Liver (tissue), 9 donors: ENCODE results near the genes KALRN and HEG1.

DNA sequence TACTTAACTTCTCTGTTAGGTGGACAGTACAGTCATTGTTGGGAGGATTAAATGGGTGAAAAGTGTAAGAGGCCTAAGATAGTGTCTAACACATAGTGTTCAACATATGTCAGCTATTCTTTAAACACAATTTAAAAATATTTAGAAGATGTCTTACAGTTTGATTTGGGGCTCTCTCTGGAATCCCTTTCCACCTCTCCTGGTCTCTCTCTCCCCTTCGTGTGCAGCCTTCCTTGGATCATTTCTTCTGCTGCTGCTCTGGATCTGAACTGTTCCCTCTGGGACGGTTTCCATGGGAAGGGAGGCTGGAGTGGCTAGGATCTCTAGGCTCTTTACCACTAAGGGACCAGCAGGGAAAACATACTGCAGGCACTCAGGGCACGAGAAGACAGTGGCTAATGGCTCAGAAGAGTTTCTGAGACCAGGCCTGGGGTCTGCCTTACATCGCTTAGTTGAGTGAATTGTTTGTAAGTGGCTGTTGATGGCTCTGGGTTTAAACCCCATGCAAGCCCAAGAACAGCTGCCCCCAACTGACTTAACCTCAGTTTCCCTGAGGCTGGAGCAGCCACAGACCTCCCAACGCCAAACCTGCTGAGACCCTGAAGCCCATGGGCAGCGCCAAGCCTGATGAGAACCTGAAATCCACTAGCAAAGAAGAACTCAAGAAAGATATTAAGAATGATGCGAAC, 112.9 kb upstream of the HACD2 start:
- PRO-cap, 5 experiments: no peak in any of the 5 experiments
- RAMPAGE, long total RNA, 2 experiments: no peak in any of the 2 experiments
- RRBS: no CpG with 5 or more reads among the region's 7 CpGs

DNA sequence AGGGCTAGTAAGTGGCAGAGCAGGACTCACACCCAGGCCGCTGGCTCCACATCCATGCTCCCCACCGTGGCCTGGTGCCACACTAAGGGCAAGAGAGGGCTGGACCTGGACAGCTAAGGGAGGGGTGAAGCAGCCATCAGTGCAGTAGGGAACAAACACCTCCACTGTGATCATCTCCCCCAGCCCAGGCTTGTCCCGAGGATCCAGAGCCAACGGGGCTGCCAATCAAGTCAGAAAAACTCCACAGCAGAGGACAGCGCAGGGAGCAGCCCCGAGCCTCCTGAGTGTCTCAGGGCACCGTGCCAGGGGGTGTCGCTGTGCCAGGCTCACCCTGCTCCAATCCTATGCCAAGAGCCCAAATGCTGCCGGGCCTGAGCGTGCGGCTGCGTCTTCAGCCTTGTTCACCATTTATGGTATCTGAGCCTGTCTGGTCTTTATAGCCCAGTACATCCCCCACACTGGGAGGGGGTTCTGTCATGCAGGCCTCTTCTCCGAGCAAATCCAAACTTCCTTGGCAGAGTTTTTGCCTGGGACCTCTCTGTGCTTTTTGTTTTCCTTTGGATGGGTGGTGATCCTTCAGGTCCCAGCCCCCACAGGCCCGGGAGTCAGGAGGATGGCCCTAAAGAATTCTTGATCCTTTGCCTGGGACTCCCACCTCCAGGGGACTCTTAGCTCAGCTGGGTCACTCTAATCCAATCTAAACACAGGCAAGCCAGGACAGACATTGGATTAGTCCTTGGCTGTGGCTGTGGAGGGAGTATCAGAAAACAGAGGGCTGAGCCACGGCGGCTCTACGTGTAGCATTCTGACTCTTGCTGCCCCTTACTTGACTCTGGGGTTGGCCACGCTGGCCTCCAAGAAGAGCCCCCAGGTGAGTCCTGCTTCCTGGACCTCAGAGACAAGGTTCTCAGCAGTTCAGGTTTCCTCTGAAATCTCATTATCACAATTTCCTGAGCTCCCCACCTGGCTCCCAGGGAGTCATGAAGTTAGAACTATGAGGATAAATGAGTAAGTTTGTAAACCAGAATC, 135.1 kb upstream of the HACD2 start:
- PRO-cap, 5 experiments: peak in 1 of 5 experiments; most common minus-strand start position 410 of the sequence (in 1)
- RAMPAGE, long total RNA, 2 experiments: no peak in any of the 2 experiments
- RRBS: no CpG with 5 or more reads among the region's 18 CpGs

GRCh38 chr3:124032615-124033483, at the start of gene KALRN:
Gene KALRN, plus strand, starts transcription at chr3:124033369.
- PRO-cap, 5 experiments: peak in 5 of 5 experiments; most common plus-strand start chr3:124033369 (in 5); most common minus-strand start chr3:124033162 (in 2)
- RAMPAGE, long total RNA, 2 experiments: no peak in any of the 2 experiments
- RRBS: 4% methylated on average over 26 of the region's 76 CpGs

DNA sequence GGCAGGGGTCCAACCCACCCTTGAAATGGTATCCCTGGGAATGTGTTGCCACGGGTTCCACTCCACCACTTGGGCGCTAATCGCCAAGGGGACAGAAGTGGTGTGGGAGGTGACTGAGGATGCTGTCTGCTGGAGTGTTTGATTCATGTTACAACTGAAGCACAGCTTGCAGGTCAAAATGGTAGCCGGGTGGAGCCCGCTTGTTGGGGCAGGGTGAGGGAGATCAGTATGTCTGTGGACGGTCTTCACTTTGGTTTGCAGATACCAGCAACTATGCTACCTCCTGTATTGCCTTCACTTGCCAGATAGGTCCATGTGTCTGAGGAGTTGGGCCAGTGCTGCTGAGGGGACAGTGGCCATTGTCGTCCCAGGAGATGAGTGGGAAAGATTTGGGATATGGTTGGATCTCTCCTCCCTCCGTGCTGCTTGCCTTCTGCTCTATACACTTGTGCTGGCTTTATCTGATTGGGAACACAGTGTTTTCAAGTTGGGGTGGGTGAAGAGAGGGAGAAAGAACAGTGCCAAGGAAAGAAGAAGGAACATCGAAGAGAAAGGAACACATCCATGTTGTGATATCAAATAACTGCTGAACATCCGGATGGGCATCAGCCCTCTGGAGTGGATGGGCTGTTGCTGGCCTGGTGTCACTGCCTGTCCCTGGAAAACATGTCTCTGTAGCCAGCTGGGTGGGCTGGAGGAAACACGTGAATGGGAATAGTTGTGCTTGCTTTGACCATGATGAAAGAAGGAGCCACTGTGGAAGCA, 58.0 kb downstream of the KALRN start:
- PRO-cap, 5 experiments: no peak in any of the 5 experiments
- RAMPAGE, long total RNA, 2 experiments: no peak in any of the 2 experiments
- RRBS: no CpG with 5 or more reads among the region's 11 CpGs

DNA sequence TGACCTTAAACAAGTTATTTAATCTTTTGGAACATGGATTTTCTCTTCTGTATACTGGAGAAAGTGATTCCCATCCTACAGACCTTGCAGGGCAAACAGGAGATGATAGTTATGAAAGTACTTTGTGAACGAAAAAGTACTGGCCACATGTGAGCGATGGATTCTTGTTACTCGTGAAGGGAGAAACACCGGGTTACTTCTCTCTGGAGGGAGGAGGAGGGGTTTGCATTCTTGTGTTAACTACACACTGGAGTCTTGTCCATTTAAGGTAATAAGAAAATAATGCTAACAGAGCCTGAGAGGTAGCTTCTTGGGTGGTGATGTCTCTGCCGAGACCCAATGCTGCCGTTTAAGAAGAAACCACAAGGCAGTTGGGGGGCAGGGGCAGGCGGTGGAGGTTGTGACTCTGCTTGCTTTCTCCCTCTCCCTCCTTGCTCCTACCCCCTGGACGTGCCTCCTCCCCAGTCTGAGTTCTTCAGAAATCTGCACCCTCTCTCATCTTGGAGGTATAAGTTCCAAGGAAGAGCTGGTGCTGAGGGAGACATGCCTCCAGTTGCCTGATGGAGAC, 59.6 kb downstream of the KALRN start:
- PRO-cap, 5 experiments: no peak in any of the 5 experiments
- RAMPAGE, long total RNA, 2 experiments: no peak in any of the 2 experiments
- RRBS: no CpG with 5 or more reads among the region's 8 CpGs

- PRO-cap, 5 experiments: peak in 2 of 5 experiments; most common plus-strand start chr3:124249046 (in 1); most common minus-strand start chr3:124248476 (in 1)
- RAMPAGE, long total RNA, 2 experiments: no peak in any of the 2 experiments
- RRBS: 22% methylated on average over 1 of the region's 7 CpGs
Observed at GRCh38 chr3:124248348-124249237, 215.4 kb downstream of the KALRN start.

DNA sequence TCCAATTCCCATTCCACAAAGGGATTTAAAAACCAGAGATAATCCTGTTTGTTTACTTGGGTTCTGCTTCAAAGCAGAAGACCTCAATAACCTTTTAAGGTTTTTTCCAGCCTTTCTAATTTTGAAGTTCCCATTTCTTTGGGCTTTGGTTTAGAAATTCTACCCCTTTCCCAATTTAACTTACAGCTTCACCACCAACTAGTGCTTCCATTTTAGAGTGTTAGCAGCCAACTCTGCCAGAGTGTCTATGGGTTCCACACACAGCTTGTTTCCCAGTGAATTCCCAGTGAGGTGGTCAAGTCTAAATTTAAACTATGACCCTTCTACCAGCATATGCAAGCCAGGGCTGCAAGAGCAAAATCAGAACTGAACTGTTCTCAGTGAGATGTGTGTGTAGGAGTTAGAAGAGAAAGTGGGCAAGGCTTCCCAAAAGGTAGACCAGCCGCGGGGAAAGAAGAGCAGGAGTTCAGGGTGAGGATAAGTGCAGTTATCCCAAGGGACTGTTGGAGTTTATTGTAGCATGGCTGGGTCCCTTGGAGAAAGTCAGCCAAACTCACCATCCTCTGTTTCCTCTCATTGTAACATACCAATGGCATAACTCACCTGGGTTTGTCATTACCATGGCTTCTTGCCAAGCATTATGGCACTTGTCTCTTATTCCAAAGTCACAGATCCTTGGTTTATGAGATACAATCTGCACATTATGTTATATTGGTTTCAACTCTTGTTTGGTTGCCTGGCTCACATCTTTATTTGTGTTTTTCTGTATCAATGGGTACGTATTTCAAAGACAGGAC, 130.4 kb upstream of the UMPS start:
- PRO-cap, 5 experiments: no peak in any of the 5 experiments
- RAMPAGE, long total RNA, 2 experiments: no peak in any of the 2 experiments
- RRBS: no CpG with 5 or more reads among the region's 3 CpGs

DNA sequence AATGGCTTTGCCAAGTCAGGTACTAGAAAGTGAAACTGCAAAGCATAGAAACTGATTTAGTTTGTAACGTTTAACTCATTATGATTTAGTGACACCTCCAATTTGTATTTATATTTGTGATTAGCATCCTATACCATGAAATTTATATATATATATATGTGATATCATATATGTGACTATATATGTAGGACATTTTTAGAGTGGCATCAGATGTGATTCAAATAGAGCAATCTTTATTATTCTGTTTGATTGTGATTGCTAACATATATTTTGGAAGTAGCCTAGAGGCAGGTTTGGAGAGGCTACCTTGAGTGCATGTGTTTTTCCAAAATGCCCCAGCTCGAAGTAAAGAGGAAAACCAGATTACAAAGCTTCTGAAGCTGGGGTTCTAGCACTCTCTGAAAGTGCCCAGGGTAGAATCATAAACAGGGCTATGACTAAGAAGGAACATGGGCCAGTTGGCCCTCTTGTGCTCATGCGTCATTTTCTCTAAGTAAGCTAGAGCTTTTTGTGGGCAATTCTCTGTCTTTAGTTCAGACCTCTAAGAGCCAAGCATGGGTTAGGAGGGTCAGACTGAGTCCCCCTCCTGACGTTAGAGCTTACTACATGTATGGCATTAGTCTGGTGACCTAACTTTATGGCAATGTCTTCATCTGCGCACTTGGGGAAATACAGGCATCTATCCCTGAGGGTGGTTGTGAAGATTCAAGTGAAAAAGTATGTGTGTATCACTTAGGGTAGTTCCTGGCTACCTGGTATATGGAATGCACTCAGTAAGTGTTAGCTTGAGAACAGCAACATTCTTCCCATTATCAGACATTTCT, 129.5 kb upstream of the UMPS start:
- PRO-cap, 5 experiments: no peak in any of the 5 experiments
- RAMPAGE, long total RNA, 2 experiments: no peak in any of the 2 experiments
- RRBS: no CpG with 5 or more reads among the region's 5 CpGs

GRCh38 chr3:124674246-124674807, 55.9 kb upstream of the UMPS start:
- PRO-cap, 5 experiments: no peak in any of the 5 experiments
- RAMPAGE, long total RNA, 2 experiments: no peak in any of the 2 experiments
- RRBS: no CpG with 5 or more reads among the region's 15 CpGs

GRCh38 chr3:124780300-124781522, 50.5 kb downstream of the UMPS start:
- PRO-cap, 5 experiments: peak in 5 of 5 experiments; most common plus-strand start chr3:124781023 (in 4); most common minus-strand start chr3:124781037 (in 2)
- RAMPAGE, long total RNA, 2 experiments: no peak in any of the 2 experiments
- RRBS: no CpG with 5 or more reads among the region's 25 CpGs

DNA sequence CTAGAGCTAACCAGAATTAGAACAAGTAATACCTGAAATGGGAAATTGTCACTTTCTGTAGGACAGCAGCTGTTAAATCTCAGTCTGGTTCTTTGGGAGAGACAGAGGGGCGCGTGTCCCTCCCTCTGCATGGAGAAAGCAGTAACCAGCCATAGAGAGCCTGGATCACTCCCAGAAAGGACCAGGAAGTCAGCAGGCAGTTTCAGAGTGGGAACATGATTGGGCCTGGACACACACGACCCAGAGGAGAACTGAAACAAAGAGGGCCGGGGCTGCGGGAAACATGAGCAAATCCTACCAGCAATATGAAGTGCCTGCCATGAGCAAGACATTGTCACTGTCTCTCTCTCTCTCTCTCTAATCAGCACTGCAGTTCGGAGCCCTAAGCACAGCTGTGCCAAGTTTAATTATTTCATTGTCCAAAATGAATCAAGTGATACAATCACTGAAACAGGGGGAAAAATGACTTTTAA, 17.7 kb downstream of the MUC13 start:
- PRO-cap, 5 experiments: no peak in any of the 5 experiments
- RAMPAGE, long total RNA, 2 experiments: no peak in any of the 2 experiments
- RRBS: no CpG with 5 or more reads among the region's 6 CpGs

DNA sequence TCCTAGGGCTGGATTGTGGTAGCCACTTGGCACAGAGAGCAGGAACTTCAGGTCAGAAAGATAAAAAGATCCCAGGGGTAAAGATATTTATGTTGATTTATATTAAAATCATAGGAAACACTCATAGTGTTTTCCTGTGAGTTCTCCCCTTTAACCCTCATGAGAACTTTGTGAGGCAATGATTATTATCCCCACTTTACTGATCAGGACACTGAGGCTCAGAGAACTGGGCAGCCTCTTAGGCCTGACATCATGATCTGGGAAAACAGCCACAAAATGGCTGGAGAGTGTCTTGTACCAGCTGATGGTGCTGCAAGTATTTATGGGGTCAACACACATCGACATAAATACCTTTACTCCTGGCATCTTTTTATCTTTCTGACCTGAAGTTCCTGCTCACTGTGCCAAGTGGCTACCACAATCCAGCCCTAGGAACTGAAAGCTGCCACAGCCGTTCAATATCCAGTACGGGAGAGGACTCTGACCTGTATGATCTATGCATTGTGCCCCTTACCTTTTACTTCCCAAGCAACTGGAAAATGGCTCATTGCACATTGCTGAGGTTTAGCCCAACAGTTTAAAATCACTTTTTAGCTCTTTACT, 29.2 kb upstream of the MUC13 start:
- PRO-cap, 5 experiments: no peak in any of the 5 experiments
- RAMPAGE, long total RNA, 2 experiments: no peak in any of the 2 experiments
- RRBS: no CpG with 5 or more reads among the region's 3 CpGs

DNA sequence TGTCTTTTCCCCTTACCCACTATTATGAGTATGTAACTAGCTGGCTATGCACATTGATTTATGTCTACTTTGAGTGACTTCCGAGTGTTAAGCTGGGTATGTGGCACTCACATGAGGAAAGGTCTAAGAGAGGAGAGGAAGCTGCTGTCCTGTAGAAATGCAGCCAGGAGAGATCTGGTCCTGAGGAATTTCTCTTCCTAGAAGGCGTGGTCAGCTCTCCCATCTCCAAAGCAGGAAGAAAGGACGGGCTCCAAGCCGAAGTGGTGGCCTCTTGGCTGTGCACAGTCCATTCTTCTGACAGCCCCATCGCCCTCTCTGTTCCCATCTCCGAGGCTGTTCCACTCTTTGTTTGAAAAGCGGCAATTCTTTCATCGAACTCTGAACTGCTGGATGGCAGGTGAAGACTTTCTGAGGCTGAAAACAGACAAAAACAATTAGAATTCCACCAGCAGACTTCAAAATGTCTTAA, 28.7 kb downstream of the HEG1 start:
- PRO-cap, 5 experiments: no peak in any of the 5 experiments
- RAMPAGE, long total RNA, 2 experiments: no peak in any of the 2 experiments
- RRBS: no CpG with 5 or more reads among the region's 8 CpGs

DNA sequence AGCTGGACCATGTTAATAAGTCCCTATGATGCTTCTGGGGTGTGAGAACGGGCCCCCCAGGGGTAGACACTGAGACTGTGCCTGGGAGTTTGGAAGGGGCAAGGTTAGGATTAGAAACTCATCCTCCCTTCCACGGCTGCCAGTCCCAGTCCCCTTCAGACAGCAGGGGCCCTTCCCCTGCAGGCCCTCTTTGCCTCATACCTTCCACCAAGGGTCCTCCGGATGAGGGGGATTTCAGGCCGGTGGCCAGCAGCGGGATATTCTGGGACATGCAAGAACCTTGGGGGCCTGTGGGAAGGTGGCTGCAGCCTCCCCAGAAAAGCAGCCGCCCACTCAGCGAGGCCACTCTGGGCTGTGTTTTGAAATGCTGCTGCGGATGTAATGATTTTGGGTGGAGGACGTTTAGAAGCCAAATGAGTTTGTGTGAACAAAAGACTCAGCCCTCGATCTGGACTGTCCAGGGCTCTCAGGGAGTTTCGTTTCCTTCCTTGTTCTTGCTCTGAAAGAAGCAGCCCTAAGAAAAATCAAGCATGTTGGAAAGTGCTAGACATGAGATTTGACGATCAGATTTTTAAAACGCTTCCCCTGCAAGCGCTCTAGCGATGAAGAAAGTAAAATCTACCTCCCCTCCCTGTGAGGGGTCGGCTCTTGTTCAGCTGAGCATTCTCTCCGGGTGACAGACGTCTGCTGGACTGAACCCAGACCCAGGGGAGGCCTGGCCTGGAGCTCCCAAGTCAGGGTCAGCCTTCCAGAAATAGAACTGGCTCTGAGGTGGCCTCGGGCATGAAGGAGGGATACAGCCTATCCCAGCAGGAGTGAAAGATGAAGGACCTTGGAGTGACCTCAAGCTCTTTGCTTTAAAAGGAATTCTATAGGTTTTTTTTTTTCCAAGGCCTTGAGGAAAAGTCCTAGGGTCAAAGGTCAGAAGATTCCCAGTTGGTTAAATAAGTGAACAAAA, 13.0 kb downstream of the HEG1 start:
- PRO-cap, 5 experiments: no peak in any of the 5 experiments
- RAMPAGE, long total RNA, 2 experiments: no peak in any of the 2 experiments
- RRBS: no CpG with 5 or more reads among the region's 19 CpGs

- PRO-cap, 5 experiments: no peak in any of the 5 experiments
- RAMPAGE, long total RNA, 2 experiments: no peak in any of the 2 experiments
- RRBS: no CpG with 5 or more reads among the region's 22 CpGs
Observed at GRCh38 chr3:125043503-125044301, 12.1 kb downstream of the HEG1 start.

DNA sequence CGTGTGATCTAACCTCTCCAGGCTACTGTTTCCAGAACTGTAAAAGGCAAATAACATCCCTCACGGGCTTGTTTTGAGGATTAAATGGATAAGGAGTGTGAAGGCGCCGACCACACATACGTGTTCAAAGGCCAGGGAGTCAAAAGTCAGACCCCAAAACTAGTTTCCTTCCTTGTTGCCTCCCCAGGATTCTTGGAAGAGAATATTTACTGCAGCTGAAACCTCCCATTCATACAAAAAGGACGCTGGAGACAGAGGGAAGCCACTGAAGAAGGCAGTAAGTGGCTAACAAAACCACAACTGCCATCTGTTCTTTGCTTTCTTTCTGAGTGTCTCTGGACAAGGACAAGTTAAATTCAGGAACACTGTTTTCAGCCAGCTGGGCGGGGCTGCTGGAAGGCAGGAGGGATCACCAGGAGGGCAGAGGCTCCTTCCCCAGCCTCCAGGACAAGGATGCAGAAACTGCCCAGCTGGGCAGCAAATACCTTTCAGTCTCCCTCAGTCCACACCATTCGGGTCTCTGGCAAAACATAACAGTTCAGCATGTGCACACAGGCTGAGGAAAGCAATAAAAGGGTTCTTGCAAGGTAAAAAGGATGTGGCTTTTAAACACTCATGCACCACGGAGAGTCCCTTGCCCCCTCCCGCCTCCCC, 4.2 kb downstream of the HEG1 start:
- PRO-cap, 5 experiments: no peak in any of the 5 experiments
- RAMPAGE, long total RNA, 2 experiments: no peak in any of the 2 experiments
- RRBS: no CpG with 5 or more reads among the region's 10 CpGs

DNA sequence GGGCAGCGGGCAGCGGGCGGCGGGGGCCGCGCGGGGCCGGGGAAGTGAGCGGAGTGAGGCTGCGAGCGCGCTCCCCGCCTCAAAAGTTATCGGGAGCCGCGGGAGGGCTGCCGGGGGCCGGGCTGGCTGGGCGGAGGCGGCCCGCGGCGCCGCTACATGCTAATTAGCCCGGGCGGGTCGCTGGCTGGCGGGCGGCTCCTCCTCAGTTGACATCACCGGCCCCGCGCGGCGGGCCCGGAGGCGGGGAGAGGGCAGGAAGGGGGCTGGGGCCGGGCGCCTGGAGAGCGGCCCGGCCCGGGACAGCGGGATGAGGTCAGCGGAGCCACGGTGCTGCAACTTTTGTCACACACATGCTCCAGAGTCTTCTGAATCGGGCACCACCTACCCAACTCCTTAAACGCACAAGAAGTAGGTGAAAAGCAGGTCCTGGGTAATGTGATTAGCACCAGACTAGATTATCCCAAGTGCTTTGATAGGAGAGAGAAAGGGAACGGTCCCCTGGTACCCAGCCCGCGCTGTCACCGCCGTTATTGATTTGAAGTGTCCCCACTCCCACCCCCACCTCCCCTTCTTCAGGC, at the start of gene HEG1:
HEG1 (minus strand) TSS at position 55 of the 578 bp plus-strand sequence.
- PRO-cap, 5 experiments: peak in 5 of 5 experiments; most common plus-strand start position 358 of the sequence (in 3); most common minus-strand start position 55 of the sequence (in 2)
- RAMPAGE, long total RNA, 2 experiments: no peak in any of the 2 experiments
- RRBS: 2% methylated on average over 29 of the region's 51 CpGs

DNA sequence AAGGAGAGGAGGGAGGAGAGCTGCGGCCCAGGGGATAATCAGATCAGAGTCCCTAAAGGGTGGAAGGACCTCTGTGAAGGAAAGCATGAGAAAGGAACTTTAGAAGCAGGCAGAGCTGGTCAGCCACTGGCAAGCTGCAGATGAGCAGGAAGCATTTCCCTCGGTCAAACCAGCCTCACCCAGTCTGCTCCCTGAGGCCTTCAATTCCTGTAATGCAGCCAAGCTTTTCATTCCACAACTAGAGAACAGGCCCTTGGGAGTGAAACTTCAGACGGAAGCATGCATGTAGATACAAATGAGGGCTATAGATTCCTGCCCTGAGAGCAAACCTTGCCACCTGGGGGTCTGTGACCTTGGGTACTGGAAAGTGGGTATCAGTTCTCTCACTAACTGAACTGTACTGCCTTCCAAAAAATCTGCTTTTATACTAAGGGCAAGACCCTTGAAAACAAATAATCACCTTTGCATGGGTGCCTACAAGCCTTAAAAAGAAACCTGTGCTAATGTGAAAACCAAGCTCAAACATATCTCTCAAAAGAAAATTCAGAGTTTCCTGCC, 60.9 kb upstream of the HEG1 start:
- PRO-cap, 5 experiments: no peak in any of the 5 experiments
- RAMPAGE, long total RNA, 2 experiments: no peak in any of the 2 experiments
- RRBS: no CpG with 5 or more reads among the region's 3 CpGs

- PRO-cap, 5 experiments: no peak in any of the 5 experiments
- RAMPAGE, long total RNA, 2 experiments: no peak in any of the 2 experiments
- RRBS: no CpG with 5 or more reads among the region's 1 CpG
Observed at GRCh38 chr3:125123890-125124222, 68.1 kb upstream of the HEG1 start.

DNA sequence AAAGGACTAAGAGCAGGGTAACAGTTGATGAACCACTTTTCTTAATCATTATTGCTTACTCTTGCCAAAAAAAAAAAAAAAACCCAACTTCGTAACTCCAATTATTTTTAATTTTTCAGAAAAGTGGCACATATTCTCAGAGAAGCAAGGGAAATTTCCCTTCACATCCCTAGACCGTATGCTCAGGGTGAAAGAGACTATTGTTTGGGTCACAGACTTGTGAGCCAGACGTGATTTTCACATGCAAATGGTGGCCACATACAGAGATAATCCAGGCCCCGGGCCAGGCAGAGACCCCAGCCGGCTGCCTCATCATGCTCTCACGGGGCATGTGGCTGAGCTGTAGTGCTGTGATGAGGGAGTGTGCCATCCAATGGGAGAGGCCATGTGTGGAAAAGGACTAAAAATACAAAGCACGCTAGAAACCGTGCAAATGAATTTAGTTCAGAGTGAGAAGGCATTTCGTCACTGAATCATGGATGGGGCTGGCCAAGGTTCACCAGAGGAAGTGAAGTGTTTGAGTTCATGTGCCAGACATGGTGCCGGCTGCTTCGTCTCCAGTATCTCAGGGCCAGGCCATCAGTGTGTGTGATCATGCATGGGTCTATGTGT, 56.7 kb downstream of the SLC12A8 start:
- PRO-cap, 5 experiments: no peak in any of the 5 experiments
- RAMPAGE, long total RNA, 2 experiments: no peak in any of the 2 experiments
- RRBS: no CpG with 5 or more reads among the region's 11 CpGs